LHCN-M2 (cell line): ENCODE data around the genes GLT6D1, KCNT1, UBAC1 and NOTCH1.

DNA sequence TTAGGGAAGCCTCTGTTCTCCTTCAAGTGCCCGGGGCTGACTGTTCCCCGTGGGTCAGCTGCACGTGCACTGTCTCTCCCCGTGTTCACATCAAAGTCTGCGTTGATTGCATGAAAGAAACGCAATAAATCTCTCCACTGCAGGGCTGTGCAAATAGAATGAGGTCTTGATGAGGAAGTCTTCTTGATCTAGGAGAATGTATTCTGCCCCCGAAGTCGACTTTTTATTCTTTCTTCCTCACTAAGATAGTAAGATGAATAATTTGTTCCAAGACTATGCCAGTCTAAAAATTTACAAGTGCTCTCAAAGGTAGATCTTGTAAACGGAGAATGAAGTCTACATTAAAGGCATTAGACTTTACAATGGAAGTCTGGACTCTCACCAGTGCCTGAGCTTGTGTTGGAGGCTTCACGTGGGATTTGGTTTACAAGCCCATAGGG, at the start of gene GLT6D1:
Gene GLT6D1 (minus strand): TSS at position 198 of the 440 bp plus-strand sequence.
- RAMPAGE, long total RNA: no peak

DNA sequence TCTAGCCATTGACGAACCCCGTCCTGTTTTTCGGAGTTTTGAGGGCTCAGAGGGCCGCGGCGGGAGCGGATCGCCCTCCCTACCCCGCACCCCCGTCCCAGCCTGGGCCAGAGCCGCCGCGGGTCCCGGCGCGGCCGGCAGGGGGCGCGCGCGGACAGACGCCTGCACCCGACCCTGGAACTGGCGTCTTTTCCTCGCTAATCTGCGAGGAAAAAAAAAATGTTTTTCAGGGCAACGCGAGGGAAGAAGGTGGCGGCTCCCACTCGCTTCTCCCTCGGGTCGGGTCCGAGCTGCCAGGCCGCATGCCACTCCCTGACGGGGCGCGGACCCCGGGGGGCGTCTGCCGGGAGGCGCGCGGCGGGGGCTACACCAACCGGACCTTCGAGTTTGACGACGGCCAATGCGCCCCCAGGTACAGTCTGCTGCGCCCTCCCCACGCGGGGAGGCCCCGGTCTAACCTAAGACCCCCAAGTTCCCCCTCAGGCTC, at the start of gene KCNT1:
Gene KCNT1 (plus strand): TSS at position 229 of the 487 bp plus-strand sequence.
- RAMPAGE, long total RNA: no peak

DNA sequence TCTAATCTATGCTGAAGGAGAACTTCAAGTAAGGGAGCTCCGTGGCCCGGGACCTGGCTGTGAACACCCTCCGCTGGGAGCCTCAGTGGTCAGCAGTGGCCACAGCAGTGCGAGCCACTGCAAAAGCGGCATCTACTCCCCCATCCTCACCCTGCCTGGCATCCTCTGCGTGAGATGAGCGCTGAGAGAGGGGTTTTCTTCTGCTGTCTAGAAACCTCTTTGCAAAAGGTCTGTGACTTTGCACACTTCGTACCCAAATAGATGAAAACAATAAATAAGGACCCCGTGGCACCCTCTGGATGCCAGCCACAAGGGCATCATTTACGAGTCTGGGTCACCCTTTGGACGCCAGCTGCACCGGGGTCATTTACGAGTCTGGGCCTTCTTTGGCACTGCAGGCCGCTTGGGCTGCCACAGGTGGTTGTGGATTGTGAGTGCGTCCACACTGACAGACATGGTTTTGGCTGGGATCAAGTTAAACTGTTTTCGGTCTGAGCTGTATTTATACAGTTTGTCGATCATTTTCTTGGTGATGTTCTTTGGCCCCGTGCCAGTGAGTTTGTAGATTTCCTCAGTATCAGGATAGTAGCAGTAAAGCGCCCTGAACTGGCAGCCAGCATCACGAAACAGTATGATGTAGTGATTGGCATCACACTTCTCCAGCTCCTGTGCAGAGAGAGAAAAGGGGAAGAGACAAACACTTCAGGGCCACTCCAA, 96.2 kb downstream of the CAMSAP1 start:
- RAMPAGE, long total RNA: no peak

- RAMPAGE, long total RNA: no peak
Measured at GRCh38 chr9:135902898-135903341, 4.4 kb downstream of the CAMSAP1 start.

- RAMPAGE, long total RNA: no peak
Measured at GRCh38 chr9:135906476-135906982, 817 bp downstream of the CAMSAP1 start.

GRCh38 chr9:135939416-135940139, 21.6 kb downstream of the UBAC1 start:
- RAMPAGE, long total RNA: no peak

DNA sequence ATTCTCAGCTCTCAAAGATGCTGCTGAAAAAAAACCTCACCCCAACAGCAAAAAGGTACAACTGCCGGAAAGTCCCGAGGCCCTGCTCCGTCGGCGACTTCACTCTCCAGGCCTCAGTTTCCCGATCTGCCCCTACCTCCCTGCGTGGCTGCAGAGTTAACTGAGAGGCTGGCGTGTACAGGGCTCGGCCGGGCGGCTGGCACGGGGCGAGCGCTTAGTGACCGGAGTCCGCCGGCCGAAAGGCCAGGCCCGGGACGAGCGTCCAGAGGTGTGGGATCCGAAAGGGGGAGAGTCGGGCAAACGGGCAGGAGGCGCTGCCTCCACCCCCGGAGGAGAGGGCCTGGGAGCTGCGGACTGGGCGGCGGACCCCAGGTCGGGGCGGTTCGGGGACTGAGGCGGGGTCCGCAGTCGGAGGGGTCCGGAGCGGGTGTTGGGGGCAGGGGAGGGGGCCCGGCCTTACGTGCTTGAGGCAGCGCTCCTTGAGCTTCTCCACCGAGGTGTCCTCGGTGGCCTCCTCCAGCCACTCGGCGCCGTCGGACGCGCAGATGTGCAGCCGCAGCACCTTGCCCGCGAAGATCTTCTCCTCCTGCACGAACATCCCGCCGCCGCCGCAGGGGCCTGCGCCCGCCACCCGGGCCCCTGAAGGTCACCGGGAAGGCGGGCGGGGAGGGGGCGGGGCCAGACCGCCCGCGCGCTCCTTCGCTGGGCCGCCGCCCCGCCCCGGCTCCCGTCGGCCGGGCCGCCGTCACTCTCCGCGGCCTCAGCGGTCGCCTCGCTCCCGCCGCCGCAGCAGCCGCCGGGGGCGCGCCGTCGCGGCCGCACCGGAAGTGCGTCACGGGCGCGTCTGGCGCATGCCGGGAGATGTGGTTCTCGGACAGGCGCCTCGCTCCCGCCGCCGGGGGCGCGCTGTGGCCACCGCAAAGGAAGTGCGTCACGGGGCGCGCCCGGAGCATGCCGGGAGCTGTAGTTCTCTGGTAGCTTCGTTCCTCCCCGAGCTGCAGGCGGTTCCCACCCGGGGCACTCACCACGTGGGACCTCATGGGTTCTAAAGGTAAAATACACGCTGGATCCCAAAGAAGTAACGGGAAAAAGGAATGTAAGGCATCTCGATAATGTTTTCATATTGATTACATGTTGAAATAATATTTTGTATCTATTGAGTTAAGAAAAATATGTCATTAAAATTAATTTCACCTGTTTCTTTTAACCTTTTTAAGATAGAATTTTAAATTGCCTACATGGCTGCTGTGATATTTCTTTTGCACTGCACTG, at the start of gene UBAC1:
Gene UBAC1 (minus strand): TSS at position 809 of the 1,272 bp plus-strand sequence.
- RAMPAGE, long total RNA: no peak

DNA sequence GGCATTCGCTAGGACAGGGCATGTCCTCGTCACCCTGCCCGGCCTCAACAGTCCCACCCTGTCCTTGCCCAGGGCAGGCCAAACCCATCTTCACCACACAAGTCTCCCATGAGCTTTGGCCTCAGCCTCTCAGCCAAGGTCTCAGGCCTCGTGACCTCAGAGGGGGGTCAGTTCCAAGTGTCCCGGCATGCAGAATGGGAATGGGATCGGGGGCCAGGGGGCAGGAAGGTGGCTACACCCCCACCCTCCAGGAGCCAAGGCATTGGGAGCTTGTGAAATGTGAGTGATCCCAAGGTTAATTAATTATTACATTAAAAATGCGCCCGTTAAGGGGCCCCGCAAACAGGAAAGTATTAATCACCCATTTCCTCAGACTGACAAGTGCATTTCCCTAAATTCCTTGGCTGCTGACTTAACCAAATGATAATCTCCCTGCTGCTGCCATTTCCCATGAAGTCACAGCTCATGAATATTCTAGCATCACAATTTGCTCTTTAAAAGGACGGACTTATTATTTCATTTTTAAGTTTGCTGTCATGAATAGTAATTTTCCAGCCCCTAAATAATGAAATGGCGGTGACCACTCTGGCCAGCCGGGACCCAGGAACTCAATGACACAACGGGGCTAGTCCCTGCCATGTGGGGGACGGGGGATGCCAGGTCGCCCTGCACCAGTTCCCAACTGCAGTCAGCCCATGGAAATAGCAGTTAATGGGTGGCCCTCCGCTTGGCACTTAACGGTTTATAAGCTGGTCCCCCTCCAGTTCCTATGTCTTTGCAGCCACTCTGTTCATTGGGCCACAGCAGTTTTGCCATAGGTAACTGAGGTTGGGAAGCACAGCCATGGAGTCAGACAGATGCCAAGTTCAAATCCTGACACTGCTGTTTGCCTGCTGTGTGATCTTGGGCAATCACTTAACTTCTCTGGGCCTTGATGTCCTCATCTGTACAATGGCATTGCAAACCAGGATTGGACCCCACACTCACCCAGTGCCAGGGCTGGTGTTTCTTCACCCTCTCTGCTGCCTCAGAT, 8.2 kb upstream of the UBAC1 start:
- RAMPAGE, long total RNA: no peak

DNA sequence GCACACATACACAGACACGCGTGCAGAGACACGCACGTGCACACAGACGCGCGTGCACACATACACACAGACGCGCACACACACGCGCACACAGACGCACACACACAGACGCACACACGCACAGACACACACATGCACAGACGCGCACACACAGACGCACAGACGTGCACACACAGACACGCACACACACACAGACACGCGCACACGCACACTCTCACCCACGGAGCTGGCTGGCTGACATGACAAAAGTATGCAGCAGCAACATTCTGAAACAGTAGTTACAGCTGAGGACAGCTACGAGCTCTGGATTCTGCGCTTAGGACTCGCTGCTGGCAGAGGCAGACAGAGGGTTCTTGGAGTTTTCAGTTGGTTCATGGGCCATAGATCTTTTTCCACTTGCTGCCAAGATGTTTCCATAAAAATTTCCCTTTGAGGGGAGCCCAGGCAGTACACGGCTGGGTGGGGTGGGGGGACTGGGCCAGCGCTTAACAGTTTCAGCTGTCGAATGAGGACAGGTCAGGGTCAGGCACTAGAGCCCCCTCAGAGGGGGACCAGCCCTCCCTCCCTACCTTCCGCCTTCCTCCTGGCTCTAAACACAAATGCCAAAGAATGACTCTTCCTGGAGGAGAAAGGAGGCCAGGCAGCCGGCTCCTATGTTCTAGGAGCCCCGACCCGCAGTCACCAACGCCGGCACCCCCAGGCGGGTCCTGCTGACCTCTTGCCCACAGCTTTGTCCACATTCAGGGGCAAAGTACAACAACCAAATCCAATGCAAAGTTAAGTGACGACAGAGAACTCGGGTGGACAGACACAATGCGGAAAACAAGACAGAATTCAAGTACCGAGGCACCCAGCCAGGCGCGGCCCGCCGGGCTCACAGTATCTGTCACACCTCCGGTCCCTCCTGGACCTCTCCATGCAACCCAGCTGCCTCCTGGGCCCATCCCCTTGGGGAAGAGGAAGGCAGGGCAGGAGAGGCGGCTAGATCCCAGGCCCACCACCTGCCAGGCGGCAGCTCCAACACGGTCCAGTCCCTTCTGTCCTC, 46.5 kb upstream of the UBAC1 start:
- RAMPAGE, long total RNA: no peak

DNA sequence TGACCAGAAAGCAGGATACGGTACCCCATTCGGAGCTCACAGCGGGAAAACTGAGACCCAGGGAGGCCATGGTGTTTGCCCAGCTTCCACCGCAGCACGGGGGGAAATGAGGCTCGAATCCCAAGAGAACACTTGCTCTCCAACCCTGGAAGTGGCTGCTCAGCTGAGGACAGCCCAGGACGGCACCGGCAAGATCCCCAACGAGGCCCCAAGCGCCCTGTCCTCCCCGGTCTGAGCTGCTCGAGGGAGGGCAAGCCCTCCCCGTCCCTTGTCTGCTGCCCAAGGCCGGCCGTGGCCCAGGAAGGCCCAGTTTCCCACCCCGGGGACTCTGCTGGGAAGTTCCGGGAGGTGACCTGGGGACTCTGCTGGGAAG, 7.5 kb downstream of the NACC2 start:
- RAMPAGE, long total RNA: no peak

- RAMPAGE, long total RNA: no peak
Measured at GRCh38 chr9:136106627-136106964, 11.5 kb upstream of the NACC2 start.

GRCh38 chr9:136109134-136110171, 9.2 kb downstream of the TMEM250 start:
- RAMPAGE, long total RNA: no peak

DNA sequence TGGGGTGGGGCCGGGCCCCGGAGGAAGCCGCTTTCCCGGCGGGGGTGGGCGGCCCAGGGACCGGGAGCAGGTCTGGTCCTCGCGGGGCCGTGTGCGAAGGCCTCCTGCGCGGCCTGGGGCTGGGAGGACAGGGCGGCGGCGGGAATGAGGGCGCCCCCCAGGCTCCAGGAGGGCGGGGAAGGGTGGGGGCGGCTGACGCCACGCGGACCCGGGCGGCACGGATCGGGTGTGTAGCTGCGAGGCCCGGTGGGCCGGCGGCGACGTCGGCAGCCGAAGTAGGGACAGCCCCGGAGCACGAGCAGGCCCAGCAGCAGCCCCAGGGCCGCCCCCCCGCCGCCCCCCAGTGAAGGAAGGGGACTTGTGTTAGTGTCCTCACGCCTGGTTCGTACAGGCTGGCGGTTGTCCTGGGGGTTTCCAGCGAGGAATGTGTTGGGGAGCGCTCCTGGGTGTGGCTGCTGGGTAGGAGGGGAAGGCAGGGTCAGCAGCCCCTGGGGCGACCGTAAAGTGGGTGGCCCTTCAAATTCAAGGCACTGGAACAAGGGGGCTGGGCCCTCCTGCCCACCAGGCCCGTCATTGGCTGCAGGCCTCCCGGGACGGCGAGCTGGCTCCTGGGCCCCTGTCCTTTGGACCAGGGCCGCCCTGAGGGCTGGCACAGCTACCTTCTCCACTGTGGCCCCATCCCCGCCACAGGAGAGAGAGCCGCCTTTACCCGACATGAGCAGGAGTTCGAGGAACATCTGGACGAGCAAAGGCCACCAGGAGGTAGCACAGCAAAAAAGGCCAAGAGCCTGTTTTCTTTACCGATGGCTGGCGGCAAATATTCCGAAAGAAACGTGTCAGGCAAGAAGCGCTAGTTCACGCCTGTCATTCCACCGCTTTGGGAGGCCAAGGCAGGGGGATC, 705 bp upstream of the TMEM250 start:
- RAMPAGE, long total RNA: no peak

GRCh38 chr9:136251522-136252101, 6.0 kb upstream of the QSOX2 start:
- RAMPAGE, long total RNA: no peak

DNA sequence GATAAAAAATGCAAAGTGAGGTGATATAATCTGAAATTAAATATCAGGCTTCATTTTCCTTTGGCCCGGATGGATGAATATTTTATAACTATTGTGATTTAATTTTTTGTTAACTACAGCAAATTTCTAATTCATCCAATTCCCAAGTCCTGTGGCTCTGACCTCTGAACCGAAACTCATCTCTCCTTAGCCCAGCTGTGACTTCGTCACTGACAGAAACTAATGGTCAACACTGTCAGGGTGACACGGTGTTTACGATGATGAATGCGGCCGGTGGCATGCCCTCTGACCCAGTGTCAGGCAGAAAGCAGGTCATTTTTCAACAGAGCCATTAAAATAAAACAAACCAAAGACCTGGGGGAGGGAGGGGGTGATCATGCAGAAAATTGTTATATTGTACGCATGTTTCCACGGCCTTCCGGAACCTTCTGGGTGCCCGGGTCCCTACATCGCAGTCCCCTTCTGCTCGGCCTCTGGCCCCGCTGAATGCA, 8.4 kb downstream of the CCDC187 start:
- RAMPAGE, long total RNA: no peak

DNA sequence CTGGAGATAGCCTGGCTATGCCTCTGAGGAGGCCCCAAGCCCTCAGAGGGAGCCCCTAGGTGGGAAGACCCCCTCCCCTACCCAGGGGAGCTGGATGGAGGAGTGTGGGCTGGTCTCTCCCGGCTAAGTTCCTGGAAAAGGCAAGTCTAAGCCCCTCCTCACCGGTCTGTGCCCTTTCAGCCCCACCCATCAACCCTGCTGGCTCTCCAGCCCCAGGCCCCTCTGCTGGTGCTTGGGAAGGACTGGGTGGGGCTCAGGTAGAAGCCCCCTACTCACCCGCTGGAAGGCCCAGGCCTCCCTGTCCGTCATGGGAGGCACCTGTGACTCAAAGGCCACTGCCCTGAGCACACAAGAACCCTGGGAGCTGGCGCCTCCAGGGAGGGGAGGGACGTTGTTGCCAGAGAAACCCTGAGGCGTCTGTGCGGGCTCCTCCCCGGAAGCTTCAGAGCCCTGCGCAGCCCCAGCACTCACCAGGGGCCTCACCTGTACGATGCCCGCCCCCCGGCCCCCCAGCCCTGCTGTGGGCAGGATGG, 7.5 kb upstream of the CCDC187 start:
- RAMPAGE, long total RNA: no peak

DNA sequence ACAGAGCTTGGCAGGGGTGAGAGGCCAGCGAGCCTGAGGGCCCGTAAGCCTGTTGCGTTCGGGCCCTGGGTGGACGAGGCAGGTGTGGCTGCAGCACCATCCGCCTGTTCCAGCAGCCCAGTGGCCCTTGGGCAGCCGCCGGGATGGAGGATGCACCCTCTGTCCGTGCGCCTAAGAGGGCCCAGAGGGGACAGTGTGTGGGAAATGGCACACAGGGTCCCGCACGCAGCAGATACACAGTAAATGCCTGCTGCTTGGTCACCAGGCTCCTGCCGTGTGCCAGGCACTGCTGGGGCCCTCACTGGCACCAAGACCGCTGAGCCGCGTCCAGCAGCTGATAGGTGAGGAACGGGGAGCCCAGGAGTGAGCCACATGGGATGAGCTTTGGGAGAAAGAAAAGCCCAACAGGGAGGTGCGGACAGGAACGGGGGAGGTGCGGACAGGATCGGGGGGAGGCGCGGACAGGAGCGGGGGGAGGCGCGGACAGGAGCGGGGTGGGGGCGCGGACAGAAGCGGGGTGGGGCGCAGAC, 16.4 kb downstream of the GPSM1 start:
- RAMPAGE, long total RNA: no peak

DNA sequence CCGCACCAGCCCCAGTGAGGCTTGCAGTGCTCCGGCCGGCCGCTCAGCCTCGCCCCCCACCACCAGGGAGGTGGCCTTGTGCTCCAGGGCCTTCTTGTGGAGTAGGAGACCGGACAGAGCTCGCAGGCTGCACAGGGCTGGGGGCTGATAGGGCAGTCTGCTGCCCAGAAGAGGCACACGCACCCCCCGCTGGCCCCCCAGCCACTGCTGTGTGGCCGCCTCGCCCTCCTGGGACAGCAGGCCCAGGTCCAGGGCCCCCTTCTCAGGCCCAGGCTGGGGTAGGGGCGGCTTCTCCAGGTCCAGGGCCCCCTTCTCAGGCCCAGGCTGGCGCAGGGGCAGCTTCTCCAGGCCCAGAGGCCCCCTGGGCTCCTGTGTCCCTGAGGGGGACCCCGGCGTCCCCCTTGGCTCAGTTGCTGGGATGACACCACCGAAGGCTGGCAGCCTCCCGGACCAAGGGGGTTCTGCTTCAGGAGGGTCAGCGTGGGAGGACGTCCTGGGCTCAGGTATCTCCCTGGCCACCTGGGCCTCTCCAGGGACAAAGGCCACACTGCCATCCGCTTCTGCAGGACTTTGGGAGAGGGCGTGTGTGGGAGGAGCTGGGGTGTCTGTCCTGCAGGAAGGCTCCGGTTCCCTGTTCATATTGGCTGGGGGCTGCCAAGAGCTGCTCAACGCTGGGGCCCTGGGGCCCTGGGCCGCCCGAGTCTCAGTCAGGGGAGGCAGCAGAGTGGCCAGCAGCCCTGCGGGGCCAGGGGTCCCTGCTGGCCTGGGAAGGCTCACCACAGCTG, 4.5 kb upstream of the CARD9 start:
- RAMPAGE, long total RNA: no peak

DNA sequence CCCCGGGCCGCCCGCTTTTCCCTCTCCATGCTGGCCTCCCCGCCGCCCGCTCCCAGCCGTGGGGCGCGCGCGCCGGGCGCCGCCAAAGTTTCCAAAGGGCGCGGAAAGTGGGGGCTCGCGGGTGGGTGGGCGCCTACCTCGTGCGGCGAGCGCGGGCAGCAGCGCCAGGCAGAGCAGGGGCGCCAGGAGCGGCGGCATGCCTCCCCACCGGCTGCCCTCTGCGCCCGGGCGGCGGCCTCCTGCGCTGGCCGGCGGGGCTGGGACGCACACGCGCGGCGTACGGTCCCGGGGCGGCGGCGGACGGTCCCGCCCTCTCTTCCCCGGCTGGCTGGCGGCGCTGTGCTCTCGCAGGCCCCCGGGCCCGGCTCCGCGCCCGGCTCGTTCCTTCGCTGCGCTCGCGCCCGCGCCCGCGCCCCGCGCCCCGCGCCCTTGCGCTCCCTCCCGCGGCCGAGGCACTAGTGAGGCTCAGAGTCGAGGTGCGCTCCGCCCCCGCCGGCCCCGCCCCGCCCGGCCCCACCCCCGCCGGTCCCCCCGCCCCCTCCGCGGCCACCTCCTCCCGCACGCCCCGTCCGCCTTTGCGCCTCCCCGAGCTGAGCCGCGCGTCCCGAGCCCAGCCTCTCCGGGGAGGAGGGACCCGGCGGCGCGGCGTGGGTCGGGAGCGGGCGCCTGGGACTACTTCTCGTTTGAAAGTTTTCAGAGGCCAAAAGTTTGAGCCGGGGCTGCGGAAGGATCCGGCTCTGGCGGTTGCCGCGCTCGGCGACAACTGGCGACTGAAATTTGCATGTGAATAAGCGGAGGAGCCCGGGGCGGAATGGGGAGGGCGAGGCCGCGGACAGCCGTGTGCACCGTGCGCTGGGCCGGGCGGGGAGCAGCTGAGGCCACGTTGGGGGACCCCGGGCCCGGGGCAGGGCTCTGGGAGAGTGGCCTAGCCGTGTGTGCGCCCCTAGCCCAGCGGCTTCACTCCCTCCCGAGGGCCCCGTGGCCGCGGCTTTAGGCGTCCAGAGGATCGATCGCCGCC, at the start of gene NOTCH1:
Gene NOTCH1 (minus strand): TSS at position 460 of the 1,018 bp plus-strand sequence.
- RAMPAGE, long total RNA: no peak

DNA sequence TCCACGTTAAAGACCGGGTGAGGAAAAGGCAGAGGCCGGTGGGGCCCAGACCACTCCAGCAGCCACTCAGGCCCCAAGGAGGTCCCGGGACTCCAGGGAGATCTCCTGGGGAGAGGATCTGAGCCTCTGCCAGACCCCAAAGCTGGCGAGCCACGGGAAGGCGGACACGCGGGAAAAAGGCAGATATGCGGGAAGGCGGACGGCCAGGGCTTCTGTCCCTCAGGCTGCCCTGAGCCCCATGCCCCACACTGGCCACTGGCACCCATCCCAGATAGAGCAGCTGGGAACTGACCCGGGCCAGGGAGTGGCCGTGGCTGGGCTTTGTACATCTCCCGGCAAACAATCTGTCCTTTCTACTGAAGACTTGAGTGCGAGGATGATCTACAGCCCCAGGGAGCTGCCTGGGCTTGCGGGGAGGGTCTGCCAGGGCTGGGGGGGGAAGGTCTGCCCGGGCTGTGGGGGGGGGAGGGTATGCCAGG, 21.0 kb upstream of the NOTCH1 start:
- RAMPAGE, long total RNA: no peak